Right common carotid artery plus branches (tissue), 1 donor: ENCODE measurements around a stretch of chr12.

DNA sequence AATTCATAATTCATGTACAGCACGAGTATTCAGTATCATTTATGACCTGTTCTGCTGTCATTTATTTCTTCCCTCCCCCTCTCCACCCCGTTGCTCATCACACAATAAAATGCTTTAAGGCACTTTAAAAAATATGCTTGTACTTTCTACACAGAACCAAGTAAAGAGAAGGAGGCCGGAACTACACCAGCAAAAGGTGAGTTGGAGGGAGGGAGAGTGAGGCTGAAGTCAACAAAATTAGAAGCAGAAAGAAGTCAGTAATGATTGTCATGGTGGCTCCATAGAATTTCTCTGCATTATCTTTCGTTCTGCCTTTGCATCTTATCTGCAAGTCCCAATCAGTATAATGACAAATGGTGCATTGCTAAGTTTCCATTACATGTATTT is 22.3 kb downstream of the MYBPC1 start:
- PRO-cap, result no peak

DNA sequence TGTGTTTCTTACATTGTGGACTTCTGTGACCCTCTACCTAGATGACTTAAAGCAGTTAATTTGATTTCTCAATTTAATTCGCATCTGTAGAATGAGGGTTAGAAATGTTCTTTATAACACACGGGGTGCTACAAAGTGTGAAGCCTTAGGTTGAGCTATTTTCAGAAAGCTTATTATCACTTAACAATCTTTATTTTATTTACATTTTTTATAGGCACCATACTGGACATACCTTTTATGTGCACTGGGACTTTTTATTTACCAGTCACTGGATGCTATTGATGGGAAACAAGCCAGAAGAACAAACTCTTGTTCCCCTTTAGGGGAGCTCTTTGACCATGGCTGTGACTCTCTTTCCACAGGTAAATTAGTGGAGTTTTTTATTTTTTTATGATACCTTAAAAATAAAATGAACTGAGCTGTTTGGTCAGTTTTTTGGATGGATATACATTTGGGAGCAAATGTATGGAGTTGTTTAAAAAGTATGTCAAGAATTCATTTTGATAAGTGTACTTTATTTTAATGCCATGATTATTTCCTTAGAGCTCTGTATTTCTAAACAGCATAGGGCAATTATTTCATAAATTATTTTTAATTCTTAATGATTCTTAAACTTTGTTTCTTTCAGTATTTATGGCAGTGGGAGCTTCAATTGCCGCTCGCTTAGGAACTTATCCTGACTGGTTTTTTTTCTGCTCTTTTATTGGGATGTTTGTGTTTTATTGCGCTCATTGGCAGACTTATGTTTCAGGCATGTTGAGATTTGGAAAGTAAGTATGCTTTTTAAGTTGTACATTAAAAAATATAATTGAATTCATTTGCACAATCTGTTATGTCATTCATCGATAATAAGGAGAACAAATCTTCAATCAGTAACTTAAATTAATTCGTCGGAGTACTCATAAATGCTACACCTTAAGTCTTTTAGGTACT is 16.7 kb downstream of the CHPT1 start:
- PRO-cap, result no peak

DNA sequence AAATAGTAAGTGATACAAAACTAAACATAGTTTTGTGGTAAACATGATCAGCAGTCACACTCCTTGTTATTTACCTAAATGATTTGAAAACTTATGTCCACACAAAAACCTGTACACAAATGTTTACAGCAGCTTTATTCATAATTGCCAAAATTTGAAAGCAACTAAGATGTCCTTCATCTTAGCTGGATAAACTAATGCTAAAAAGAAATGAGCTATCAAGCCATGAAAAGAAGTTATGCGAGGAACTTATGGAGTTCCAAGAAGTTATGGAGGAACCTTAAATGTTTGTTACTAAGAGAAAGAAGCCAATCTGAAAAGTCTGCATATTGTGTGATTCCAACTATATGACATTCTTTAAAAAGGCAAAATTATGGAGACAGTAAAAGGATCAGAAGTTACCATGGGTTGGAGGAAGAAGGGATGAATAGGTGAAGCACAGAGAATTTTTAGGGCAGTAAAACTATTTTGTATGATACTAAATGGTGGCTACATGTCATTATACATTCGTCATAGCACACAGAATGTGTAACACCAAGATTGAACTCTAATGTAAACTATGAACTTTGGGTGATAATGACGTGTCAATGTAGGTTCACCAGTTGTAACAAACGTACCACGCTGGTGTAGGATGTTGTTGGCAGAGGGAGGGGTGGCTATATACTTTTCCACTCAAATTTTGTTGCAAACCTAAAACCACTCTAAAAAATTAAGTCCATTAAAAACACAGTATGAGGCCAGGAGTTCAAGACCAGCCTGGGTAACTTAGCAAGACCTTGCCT is 20.5 kb downstream of the CHPT1 start:
- PRO-cap, result no peak

DNA sequence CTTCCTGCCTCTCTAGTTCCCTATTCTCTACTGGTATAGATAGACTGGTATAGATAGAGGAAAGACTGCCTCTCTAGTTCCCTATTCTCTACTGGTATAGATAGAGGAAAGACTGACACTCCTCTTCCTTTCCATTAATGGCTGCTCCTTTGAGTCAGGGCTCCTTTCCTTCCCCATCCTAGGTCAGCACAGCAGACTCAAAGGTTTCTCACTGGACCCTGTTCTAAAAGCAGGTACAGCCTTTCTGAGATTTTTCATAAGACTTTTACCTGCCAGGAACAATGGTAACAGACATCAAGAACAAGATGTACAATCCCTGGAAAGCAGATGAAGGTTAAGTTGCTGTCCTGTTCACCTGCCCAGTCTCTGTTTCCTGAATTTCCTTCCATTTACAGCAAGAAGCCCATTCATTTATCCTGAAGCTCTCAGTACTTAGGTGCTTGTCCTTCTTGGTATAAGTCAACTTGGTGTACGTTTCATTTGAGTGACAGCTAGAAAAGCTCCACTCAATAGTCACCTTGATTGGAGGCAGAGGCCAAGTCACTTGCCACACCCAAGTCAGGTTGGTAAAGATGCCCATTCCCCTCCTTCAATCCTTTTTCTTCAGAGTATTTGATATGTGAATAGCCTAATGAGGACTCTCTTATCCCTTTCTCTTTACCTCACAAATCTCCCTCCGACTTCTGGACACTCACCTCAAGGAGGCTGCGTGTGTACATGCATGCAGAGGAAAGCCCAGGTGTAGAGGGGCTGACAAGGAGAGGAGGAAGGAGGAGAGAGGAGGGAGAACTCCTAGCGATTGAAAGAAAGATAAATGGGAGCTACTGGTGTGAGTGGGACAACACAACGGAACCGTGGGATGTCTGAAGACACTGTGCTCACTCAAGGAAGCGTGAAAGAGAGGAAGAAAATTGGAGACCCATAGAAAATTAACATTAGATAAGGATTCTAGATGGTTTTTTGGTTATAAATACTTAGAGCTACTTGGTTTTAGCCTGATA is 8.9 kb upstream of the SYCP3 start:
- PRO-cap, result no peak

- PRO-cap, result no peak
Observed at GRCh38 chr12:101761123-101761895, 22.0 kb upstream of the SYCP3 start.

- PRO-cap, result no peak
Observed at GRCh38 chr12:101782675-101783260, 43.5 kb upstream of the SYCP3 start.

- PRO-cap, result unidirectional peak, minus-strand start at chr12:101878026
Observed at GRCh38 chr12:101877830-101878259, 465 bp downstream of the DRAM1 start.

- PRO-cap, result no peak
Observed at GRCh38 chr12:101931337-101932330, 54.3 kb downstream of the DRAM1 start.

DNA sequence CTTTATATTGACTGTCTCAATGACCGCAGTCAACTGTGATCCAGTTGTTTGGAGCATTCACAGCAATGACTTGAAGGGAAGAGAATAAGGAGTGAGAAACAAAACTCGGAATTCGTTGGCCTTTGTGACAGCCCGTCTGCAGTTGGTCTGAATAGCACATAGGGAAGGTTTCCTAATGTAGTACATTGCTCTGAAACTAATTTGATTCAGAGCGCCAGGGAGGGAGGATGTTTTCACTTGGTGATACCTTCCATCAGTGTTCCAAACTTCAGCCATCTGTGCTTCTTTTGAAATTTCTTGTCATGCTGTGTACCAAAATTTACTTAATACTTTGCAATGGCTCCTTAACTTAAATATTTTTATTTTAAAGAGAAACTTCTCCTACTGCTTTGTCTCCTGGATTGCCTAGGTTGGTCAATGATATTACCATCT is 55.0 kb downstream of the DRAM1 start:
- PRO-cap, result no peak

DNA sequence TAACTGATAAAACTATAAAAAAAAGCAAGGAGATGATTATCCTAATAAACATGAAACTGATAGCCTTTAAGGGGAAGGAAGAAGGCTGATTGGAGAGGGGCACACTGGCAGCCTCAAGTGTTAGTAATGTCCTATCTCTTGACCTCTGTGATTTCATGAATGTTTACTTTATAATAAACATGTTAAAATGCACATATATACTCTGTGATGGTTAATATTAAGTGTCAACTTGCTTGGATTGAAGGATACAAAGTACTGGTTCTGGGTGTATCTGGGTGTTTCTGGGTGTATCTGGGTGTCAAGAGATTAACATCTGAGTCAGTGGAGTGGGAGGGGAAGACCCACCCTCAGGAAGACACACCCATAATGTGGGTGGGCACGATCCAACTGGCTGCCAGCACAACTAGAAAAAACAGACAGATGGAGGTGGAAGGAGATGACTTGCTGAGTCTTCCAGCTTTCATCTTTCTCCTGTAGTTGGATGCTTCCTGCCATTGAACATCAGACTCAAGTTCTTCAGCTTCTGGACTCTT is 12.0 kb downstream of the NUP37 start:
- PRO-cap, result no peak

DNA sequence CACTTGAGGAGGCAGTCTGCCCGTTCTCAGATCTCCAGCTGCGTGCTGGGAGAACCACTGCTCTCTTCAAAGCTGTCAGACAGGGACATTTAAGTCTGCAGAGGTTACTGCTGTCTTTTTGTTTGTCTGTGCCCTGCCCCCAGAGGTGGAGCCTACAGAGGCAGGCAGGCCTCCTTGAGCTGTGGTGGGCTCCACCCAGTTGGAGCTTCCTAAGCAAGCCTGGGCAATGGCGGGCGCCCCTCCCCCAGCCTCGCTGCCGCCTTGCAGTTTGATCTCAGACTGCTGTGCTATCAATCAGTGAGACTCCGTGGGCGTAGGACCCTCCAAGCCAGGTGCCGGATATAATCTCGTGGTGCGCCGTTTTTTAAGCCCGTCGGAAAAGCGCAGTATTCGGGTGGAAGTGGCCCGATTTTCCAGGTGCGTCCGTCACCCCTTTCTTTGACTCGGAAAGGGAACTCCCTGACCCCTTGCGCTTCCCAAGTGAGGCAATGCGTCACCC is 115.5 kb upstream of the PMCH start:
- PRO-cap, result no peak

DNA sequence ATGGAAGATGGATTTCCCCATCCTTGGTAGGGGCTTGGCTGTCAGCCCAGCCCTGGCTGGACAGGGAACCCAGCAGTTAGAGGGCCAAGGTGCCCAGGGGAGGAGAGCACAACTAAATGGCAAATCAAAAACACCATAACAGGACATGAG is 6.1 kb downstream of the PAH start:
- PRO-cap, result no peak

GRCh38 chr12:103172508-103172793 is 215.0 kb downstream of the ASCL1 start:
- PRO-cap, result no peak

- PRO-cap, result bidirectional peak, plus-strand start at chr12:103929898, minus-strand start at chr12:103929688; bidirectional peak, plus-strand start at chr12:103930410, minus-strand start at chr12:103930122
Observed at GRCh38 chr12:103929807-103930230, 391 bp upstream of the HSP90B1 start.

DNA sequence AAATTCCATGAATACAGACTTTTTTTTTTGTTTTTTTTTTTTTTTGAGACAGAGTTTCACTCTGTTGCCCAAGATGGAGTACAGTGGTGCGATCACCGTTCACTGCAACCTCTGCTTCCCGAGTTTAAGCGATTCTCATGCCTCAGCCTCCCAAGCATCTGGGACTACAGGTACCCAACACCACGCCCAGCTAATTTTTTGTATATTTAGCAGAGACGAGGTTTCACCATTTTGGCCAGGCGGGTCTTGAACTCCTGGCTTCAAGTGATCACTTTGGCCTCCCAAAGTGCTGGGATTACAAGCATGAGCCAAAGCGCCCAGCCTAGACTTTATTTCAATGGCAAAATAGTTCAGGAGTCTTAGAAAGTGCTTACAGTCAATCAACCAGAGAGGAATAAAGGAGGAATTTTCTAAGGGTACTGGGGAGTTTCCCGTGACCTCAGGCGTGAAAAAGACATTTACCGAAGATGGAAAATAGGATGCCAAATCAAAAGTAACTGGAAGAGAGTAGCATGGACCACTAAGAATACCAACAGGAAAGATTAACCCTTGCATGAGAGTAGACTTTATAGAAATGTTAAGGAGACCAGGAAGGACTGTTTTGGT is 2.2 kb downstream of the TDG start:
- PRO-cap, result no peak

DNA sequence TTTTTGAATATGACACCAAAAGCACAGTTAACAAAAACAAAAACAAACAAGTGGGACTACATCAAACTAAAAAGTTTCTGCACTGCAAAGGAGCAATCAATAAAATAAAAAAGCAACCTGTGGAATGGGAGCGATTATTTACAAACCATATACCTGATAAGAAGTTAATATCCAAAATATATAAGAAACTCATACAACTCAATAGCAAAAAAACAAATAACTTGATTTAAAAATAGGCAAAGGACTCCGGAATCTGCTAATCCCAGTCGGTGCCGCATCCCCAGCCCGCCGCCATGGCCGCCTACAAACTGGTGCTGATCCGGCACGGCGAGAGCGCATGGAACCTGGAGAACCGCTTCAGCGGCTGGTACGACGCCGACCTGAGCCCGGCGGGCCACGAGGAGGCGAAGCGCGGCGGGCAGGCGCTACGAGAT is 19.5 kb downstream of the GLT8D2 start:
- PRO-cap, result no peak

- PRO-cap, result no peak
Observed at GRCh38 chr12:104131741-104132045, 6.3 kb downstream of the NFYB start.

- PRO-cap, result no peak
Observed at GRCh38 chr12:104177380-104177987, 38.1 kb upstream of the TXNRD1 start.

DNA sequence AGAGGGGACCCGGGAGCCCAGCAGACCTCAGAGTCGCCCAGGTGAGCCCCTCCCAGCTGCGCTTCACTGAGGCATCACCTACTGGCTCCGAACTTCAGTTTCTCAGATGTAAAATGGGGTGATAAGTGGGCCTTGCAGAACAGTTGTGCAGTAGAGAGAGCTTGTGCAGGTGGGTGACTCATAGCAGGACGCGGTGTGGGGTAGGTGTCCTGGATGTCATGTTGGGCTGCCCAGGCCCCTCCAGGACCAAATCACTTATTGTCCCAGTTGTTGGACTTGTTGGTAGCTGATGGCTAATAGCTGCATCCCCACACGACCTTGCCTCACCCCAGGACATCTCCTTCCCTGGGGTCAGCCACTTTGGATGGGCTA is 43.6 kb upstream of the CHST11 start:
- PRO-cap, result no peak

DNA sequence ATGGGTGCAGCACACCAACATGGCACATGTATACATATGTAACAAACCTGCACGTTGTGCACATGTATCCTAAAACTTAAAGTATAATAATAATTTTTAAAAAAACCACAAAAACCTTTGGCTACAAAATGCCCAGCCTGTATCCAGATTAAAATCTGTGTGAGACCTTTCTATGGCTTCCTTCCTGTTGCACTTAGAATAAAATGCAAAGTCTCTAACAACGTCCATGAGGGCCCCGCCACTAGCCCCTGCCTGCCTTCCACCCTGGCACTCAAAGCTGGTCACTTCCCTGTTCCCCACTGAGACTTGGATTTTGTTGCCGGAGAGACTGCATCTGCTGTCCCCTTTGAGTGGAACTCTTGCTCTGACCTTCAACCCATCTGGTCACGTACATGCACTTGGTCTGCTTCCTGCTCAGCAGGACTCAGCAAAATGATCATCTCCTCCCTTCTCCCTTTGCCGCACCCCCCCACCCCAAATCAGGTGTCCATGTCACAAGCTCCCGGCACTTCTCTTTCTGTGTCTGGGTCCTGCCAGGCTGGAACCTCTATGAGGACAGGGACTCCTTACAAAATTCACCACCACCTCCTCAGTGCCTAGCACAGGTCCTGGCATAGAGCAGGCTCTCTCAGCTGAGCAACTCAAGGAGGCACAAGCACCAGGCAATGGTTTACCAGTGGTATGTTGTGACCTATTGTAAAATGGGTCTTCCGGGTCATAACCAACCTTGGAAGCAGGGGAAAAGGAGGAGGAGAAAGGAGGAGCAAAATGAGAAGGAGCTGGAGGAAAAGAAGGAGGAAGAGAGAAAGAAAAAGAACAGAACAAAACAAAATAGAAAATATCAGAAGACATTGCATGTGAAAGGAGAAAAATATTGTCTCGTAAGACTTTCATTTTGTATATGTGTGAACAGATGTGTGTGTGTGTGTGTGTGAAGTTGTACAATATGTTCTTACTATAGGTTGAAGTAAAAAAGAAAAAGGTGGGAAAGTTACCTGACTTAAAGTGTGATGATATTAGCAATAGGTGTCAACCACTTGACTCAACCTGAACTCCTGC is 181.0 kb downstream of the CHST11 start:
- PRO-cap, result no peak